Glomerular endothelial cell (primary cell): ENCODE data around the gene ARHGAP18.

DNA sequence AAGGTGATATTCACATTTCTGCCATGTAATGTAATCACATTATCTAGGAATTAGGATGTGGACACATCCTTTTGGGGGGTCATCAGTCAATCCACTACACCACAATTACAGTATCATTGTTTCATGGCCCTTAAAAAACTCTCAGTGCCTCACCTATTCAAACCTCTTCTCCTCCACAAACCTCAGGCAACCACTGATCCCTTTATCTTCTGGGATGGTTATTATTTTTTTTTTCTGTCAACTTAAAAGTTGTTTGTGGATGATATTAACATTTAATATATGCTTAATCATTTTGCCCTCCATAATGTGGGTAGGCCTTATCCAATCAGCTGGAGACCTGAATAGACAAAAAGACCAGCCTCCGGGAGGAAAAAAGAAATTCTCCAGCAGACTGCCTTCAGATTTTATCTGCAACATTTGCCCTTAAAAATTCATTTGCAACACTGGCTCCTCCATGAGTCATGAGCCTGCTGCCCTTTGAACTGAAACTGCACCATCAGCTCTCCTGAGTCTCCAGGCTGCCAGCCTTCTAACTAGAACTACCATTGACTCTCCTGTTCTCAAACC is 223.7 kb upstream of the THEMIS start:
- RAMPAGE, long total RNA: no peak

GRCh38 chr6:128222360-128222946 is 297.9 kb downstream of the PTPRK start:
- RAMPAGE, long total RNA: no peak

DNA sequence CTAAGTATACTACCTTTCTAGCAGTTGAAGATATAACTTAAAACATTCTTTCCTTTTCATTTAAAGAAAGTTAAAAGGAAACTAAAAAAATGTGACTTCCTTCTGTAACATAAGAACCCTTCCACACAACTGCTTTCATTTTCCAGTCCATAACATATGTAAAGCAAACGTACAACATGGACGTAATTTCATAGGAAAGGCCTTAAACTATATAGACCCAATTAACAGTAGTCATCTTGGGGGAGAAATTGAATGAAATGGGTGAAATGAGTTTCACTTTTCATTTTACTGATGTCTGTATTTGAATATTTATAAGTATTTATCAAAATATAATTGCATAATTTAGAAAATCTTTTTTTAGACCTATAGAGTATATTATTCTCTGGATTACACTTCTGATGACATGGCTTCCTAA is 260.6 kb downstream of the PTPRK start:
- RAMPAGE, long total RNA: no peak

GRCh38 chr6:128288810-128289503 is 231.4 kb downstream of the PTPRK start:
- RAMPAGE, long total RNA: no peak

GRCh38 chr6:128313870-128314918 is 206.2 kb downstream of the PTPRK start:
- RAMPAGE, long total RNA: no peak

- RAMPAGE, long total RNA: no peak
Measured at GRCh38 chr6:128375714-128376733, 144.4 kb downstream of the PTPRK start.

- RAMPAGE, long total RNA: no peak
Measured at GRCh38 chr6:128526618-128526943, 6.2 kb upstream of the PTPRK start.

- RAMPAGE, long total RNA: no peak
Measured at GRCh38 chr6:128848247-128848872, 34.6 kb upstream of the LAMA2 start.

DNA sequence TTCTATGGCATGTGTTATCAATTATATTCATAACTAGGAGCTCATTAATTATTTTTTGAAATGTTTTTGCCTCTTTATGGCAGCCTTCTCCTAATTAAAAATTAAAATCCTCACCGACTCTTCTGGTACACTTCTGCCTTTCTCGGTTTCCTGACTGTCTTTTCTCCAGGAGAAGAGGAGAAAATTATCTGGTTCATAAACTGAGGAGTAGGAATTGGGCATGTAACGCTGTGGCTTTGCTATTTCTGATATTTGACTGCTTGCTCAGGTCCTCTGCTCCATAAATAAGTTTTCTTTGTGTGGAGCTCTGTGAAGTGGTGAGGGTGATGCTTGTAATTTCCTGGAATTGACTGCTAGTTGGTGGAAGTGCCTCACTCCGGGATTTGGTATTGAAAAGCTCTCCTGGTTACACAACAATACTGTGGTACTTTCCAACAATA is 25.2 kb upstream of the LAMA2 start:
- RAMPAGE, long total RNA: no peak

- RAMPAGE, long total RNA: no peak
Measured at GRCh38 chr6:128929238-128929726, 46.3 kb downstream of the LAMA2 start.

GRCh38 chr6:129661648-129662296 is 48.2 kb downstream of the ARHGAP18 start:
- RAMPAGE, long total RNA: no peak

DNA sequence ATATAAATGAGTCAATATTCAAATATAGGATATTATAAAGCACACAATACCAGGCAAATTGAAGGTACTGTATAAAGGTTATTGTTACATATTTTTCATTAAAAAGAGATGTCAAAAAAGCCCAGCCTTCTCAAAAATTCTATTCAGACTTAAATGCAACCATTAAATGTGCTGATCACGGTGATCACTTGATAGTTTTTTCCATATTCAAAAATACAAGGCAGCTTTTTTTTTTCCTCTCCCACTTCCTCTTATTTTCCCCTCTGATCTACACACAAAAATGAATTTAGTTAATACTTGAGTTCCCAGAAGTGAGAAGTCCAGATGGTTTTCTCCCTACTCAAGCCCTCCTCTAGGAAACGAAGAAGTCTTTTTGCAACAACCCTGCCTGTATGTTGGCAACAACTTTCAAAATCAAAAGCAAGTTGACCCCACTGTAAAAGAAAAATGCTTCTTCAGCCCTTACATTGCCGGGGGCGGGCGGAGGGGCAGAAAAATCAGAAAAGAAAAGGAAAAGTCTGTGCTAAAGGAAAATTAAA is 24.4 kb downstream of the ARHGAP18 start:
- RAMPAGE, long total RNA: no peak

- RAMPAGE, long total RNA: start-site peak on the minus strand at chr6:129710122-129710194, 1,167 and 1,118 reads in 2 replicates
Measured at GRCh38 chr6:129709515-129710586, at the start of gene ARHGAP18. TSS of gene ARHGAP18 (minus strand) at chr6:129710177.

DNA sequence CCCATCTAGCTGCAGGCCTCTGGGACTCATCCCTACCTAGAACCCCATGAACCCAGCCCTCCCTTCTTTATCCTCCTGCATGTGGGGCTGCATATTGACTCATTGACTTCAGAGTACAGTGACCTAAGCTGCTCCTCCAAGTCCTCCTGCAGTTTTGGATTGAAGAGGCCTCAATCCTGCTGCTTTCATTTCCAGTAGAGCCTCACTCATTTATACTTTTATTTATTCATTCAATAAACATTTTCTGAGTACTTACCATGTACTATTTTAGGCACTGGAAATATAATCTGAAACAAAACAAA is 11.6 kb downstream of the TMEM200A start:
- RAMPAGE, long total RNA: no peak

GRCh38 chr6:130827902-130828203 is 647 bp downstream of the SMLR1 start:
- RAMPAGE, long total RNA: no peak

GRCh38 chr6:130997177-130997847 is 65.7 kb downstream of the EPB41L2 start:
- RAMPAGE, long total RNA: no peak

GRCh38 chr6:131062072-131062719 is 849 bp downstream of the EPB41L2 start:
- RAMPAGE, long total RNA: no peak

DNA sequence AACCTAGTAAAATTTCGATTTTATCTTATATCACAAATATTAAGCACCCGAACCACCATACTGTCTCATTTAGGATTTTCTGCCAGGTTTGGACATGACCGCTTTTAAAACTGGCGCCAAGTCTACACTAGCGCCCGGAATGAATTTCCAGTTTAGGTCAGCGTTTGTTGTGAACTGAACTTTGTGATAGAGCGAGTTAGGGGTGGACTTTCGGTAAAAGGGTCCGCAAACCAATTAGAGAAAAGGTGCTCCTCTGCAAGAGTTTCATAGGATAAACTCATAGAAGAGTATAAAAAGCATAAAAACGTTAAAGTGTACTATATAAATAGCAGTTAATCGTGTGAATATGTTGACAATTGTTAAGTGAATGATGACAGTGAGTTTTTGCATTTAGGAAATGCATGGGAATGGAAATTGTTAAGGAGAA is 888 bp downstream of the AKAP7 start:
- RAMPAGE, long total RNA: no peak

DNA sequence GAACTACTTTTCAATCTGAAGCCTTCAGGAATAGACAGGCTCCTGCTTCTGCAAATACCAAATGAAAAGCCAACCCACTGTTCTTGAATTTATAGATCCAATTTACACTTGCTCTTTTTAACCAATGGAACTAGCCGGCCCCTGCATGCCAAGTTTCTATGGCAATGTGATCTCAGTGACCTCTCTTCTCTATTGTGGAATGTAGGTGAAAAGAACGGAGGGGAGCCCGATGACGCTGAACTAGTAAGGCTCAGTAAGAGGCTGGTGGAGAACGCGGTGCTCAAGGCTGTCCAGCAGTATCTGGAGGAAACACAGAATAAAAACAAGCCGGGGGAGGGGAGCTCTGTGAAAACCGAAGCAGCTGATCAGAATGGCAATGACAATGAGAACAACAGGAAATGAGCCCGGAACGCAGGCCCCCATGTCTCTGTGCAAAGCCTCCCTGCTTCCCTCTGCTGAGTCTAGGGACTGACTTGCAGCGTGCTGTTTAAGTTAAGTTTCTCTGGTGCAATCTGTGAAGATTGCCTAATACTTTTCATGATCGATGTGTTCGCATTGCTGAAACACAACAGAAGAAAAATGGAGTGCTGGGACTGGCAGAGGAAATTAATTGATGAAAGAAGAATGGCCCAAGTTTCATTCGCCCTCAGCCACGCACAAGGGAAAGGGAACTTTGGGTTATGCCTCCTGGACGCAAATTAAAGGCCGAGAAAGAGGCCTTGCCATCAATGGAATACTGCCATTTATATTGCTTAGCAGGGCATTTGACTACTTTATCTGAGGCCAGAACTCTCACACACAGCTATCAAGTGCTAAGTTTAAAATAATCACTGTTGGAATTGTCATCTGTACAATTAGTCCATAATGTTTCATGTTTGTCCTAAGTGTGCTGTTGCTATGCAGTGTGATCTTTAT is 146.3 kb downstream of the AKAP7 start:
- RAMPAGE, long total RNA: no peak

DNA sequence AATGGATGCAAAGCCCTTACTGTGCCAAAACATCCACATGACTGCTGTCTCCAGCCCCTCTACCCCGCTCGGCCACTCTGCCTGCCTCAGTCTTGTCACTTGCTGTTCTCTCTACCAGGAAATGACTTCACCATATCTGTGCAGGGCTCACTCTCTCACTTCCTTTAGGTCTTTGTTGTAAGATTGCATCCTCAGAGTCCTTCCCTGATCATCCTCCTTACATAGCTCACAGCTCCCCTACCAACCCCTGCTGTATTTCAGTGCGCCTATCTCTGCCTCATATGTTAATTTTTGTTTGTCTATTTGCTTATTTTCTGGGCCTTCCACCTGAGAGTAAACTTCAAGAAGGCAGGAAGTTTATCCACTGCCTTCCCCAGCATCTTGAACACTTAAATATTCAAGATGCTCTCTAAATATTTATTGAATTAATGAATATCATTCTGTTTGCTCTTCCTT is 129.3 kb upstream of the ARG1 start:
- RAMPAGE, long total RNA: no peak